A375 (cell line): Measurements from ENCODE around the genes BHMT and ANKRD34B.

DNA sequence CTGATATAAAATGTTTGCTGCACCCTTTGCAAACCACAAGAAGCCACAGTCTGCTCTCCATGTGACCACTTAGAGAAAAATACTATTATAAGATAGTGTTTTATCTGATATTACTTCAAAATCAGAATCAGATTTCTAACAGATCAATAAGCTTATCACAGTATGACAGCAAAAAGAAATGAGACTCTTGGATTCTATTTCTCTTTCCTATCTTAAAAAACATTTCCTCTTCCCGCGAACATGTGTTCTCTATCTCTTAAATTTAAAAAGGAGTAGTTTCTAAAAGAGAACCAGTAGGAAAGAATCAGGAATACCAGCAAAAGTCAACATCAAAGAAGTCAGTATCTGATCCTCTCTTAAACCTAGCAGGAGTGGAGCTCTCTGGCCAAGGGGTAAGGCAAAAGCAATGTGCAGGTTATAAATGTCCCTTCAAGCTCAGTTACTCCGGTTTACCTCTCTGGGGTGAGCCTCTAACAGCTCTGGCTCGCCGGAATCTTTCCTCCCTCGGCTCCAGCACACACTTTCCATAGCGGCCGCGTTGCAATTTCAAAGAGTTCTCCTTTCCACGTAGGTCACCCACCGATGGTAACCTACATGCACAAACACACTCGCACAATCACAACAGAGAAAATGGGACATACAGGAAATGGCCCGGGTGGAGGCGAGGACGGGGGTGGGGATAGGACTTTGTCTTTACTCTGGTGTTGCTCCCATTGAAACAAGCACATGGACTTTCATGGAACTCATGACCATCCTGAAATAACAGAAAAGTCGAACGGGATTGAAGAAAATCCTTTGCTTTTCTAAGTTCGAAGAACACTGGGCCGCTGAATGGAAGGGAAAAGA is 1.4 kb downstream of the LHFPL2 start:
- RAMPAGE, long total RNA: no peak

- RAMPAGE, long total RNA: no peak
Observed at GRCh38 chr5:78677732-78678205, 29.2 kb upstream of the LHFPL2 start.

GRCh38 chr5:78678206-78678760 is 29.7 kb upstream of the LHFPL2 start:
- RAMPAGE, long total RNA: no peak

GRCh38 chr5:78907932-78908804 is 76.9 kb downstream of the ARSB start:
- RAMPAGE, long total RNA: no peak

DNA sequence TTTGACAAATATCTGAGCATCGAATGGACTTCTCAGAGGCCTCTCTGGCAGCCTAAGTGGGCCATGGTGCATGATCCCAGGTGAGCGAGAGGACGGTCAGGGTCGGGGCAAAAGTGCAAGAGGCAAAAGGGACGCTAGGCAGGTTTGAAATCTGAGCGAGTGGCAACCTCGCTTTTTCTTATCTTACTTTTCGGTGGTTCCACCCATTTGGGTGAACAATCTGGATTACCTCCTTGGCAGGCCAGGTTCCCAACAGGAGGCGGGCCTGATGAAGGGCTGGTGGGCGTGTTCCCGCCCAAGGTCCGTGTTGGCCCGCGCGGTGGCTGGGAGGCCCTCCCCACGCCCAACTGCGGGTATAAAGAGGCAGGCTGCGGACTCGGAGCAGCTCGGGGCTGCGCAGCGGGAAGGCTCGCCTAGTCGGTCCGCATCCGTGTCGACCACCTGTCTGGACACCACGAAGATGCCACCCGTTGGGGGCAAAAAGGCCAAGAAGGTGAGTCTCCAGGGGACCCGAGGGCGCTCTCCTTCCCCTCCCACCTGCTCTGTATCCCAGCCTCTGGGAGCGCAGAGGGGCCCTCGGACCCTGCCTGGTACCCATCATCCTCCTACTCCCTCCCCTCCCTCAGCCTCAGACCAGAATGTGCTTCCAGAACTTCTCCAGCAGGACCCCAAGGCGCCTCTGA is at the start of gene BHMT:
TSS of gene BHMT (plus strand) at position 384 of the 683 bp plus-strand sequence.
- RAMPAGE, long total RNA: no peak

DNA sequence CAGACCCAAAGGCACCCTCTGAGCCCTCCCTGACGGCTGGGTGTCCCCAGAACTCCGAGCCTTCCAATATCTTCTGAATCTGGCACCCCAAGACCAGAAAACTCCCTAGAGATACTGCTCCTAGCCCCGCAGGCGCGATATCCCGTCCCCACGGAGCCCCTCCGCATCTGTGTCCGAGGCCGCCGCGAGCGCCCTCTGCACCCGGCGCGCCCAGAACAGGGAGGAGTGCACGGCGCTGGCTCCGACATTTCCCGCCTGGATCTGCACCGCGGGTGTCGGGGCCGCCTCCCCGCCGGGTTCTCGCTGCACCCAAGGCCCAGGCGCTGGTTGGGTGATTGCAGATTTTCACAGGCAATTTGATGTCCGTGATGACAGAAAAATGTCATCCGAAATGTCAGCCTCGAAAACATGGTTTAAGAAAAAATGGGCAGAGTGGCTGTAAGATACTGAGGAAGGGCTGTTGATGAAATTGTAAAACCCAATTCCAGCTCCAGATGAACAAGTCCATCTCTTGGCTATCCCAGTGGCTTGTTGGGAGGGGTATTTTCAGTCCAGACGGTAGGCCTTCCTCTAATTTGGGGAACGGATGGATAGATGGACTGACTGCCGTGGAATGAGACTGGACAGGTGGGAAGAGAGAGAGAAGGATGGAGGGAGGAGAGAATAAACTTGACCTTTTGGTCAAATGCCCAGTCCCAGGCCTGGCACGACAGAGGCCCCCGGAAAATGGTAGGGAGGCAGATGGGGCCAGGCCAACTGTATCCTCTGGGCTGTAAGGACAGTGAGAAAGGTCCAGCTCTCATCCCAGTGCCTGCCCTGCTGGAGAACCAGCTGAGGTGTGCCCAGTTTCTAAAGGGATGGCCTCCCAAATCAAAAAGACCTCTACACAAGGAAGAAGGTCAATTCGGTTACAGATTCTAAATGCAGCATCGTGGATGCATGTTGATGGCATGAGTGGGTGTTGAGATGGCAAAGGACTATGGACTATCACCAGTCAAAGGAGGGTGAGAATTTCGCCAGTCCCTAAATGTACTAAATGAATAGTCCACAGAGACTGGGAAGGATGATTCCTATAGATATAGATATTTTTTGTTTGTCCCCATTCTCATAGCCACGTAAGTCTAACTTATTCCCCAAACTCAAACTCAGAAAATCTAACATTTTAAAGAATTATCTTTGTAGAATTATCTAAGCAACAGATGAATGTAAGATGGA is 1.0 kb downstream of the BHMT start:
- RAMPAGE, long total RNA: no peak

DNA sequence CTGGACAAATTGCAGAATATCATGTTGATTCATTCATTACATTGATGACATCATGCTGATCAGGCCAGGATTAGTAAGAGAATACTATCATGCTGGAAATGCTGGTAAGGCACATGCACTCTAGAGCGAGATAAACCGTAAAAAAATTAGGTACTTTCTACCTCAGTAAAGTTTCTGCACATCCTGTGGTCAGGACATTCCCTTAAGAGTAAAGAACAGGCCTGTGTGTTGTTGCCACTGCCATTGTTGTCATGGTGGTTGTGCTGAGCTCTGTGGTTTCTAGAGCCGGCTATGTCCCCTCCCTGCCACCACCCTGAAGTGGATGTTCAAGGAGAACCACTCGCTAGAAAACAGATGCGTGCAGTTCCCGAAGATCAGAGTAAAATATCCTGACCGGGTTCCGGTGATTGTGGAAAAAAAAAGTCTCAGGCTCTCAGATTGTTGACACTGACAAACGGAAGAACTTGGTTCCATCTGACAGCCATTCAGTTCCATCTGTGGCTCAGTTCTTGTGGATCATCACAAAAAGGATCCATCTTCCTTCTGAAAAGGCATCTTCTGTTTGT is 6.3 kb upstream of the JMY start:
- RAMPAGE, long total RNA: no peak

- RAMPAGE, long total RNA: no peak
Observed at GRCh38 chr5:79507722-79508311, 6.1 kb downstream of the HOMER1 start.

DNA sequence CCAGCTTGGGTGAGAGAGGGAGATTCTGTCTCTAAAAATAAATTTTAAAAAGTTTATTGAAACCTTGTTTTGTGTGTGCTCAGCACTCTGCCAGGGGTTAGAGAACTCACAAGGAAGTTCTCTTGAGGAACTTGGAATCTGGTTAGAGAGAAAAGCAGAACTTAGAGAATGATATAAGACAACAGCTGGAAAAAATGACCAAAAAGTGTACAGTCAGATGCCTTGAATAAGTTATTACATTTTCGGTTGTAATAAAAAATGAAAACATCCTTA is 21.8 kb upstream of the TENT2 start:
- RAMPAGE, long total RNA: no peak

DNA sequence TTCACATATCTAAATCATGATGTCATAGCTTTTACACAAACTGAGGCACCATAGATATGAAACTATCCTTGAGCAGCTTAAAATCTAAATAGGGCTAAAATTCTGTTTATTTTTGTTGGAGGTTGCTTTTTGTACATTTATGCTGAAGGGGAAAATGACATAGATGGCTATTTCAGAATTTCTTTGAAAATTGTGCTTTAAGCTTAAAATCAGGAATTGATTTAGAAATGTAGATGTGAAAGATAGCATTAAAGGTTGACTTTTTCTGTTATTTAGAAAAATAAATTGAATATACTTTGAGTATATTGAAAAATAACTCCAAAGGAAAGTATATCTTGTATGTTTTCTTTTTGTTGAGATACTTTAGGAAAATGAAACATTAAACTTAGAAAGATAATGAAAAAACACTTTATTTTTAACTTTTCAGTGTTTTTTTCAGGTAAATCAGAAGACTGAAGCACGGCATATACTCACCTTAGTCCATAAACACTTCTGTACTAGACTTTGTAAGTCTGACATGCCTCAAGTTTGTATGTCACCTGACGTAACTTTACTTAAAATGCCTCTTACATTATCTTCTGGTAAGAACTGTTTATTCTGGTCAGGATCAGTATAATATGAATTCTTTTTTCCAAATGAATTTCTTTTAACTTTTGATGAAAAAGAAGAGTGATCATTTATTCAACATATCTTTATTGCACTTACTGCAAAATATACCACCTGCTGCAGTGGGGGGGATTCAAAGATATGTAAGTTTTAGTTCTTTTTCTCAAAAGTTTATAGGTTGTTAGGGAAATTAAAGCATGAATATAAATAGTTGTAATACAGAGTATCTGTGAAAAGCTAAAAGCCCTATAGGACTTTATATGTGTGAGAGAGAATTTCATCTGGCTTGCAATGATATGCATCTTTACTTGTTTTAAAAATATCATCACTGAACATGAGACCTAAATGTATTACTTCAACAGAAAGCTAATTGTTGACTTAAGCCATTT is 30.5 kb downstream of the TENT2 start:
- RAMPAGE, long total RNA: no peak

DNA sequence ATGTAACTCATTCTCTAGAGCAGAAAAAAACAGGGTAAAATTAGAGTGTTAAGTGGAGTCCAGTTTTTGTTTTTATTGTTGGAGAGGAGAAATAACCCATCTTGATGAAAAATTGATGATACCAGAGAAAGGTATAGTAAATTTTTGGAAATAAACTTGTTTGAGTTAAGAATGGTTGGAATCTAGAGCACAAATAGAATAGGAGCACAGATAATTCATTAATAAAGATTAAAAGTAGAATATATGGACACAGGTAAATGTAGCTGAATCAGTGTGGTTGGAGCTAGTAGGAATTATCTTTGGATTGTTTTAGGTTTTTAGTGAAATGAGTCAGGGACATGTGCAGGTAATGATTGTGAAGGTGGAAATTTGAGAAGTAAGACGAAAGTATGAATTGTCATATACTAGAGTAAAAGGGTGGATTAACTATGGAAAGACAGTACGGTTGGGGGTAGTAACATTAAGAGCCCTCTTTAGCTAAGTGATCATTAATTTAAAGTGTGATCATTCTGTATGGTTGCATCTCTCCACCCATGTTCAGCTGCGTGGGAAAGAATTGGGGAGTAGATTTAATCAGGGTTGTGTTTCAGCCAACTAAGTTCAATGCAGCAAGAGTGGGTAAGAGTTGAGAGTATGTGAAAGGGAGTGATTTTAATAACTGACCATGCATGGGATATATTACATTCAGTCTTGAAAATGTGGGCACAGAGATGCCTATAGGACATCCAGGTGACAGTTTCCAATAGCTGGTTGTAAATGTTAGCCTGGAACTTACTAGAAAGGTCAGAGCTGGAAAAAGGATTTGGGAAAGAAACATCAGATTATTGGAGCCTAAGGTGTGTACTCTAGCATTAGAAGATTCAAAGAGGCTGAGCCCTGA is 14.3 kb upstream of the CMYA5 start:
- RAMPAGE, long total RNA: no peak

DNA sequence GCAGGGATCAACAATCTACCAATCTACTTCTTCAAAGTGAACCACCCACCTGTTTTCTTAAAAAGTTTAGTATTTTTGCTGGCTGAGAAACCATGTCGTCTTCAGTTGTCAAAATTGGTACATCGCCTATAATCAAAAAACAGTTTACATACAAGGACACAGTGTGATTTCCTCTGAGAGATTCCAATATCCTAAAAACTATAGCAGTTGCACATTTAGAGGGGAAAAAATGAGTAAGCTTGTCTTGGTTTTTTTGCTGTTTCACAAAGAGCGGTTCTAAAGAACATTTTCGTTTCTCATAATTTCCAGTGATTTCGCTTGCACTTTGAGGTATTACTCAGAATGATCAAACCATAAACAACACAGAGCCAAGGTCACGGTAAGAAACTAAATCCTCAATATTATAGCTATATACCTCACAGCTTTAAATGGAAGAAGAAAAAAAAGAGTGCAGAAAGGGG is 921 bp downstream of the MTX3 start:
- RAMPAGE, long total RNA: no peak

- RAMPAGE, long total RNA: no peak
Observed at GRCh38 chr5:80069937-80070843, 35.0 kb downstream of the THBS4 start.

- RAMPAGE, long total RNA: no peak
Observed at GRCh38 chr5:80189124-80189640, 66.7 kb downstream of the SERINC5 start.

- RAMPAGE, long total RNA: no peak
Observed at GRCh38 chr5:80191616-80193033, 63.7 kb downstream of the SERINC5 start.

- RAMPAGE, long total RNA: no peak
Observed at GRCh38 chr5:80252626-80253147, 3.2 kb downstream of the SERINC5 start.

DNA sequence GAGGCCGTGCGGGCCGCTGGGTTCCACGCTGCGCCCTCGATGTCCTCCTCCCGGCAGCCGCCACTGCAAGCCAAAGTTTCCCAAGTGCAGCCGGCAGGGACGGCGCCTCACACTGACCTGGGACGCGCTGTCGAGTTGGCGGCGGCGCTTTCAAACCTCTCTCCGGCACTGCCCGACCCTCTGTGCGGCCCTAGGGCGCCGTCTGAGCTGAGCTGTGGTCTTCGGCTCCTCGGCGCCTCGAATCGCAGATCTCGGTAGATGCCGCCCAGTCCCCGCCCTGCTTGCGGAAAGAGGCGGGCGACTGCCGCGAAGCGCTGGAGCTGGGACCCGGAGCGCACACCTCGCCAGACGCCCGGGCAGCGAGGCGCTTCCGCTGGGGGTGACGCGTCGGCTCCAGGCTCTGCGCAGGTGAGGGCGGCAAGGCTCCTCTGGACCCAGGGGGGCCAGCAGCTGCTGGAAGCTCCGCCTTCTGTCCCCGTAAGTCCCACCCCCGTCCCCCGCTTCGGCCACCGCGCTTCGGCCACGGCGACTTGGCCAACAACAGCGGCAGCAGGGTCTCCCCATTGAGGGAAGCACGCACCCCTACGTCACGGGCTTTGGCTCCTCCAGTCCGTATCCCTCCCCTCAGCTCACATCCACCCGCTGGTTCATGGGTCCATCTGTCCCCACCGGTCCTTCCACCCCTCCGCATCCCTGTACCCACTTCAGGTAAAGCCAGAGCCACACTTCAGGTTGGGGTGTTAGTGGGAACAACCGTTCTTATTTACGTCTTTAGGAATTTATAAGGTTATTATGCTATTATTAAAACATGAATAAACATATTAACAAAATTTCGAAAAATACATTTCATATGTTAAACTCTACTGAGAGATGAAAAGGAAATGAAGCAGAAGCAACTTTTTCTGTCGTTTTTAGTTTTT is at the start of gene ANKRD34B:
TSS of gene ANKRD34B (minus strand) at position 244 of the 920 bp plus-strand sequence.
- RAMPAGE, long total RNA: no peak

DNA sequence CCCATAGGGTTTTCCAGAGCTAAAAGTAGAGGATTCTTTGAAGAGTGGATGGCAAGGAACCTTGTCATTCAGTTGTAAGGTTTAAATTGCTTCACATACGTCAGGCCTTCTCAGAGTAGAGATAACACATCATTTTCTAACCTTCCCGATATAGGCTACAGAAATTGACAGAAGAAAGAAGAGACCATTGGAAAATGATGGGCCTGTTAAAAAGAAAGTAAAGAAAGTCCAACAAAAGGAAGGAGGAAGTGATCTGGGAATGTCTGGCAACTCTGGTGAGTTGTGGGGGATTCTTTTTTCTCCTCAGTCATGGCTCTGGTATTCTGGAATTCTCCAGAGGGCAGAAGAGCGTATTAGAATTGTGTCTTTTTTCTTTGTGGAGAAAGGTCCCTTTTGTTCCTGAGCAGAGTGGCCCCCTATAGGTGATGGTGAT is 1.5 kb upstream of the DHFR start:
- RAMPAGE, long total RNA: no peak

GRCh38 chr5:80668061-80668759 is 13.4 kb upstream of the DHFR start:
- RAMPAGE, long total RNA: no peak

- RAMPAGE, long total RNA: no peak
Observed at GRCh38 chr5:80958437-80958890, 1.7 kb upstream of the RASGRF2 start.